LNCaP clone FGC (cell line): Measurements from ENCODE around the genes WDR46 and PHF1.

DNA sequence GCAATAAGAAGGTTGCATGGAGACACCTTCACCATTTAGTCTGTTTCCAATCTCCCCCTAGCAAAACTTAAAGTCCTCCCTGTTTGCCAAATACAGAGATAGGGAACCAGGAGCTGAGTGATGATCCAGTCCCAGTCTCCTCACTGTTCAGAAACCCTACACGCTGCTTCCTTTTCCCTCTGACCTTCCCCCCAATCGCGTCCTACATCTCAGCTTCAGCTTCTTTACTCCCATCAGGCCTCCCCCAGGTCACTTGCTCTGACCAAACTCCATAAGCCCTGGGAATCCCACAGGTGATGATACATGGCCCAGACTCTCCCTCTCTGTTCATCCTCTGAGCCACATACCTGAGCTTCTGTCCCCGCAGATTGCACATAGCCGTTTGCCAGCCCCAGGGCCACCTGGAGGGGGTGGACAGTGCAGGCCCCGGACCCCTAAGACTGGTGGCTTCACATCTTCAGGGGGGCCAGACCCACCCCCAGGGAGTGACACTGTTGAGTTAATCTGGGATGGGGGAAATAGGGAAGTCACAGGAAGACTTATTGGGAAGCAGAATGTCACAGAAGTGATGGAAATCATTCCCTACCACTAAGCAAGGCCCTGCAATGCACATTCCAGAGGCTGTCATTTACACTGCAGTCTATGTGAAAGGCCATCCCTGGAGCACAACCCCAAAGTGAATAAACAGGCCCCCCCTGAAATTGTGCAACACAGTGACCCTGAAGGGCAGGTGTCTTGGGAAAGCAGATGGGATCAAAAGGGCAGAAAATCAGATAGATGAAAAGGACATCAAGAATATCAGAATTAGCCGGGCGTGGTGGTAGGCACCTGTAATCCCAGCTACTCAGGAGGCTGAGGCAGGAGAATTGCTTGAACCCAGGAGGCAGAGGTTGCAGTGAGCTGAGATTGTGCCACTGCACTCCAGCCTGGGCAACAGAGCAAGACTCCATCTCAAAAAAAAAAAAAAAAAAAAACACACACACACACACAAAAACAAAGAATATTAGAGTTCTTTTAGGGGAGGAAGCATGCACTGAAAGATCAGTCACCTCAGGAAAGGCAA, 2.2 kb downstream of the RXRB start:
- RRBS, 2 experiments: no CpG with 5 or more reads among the region's 8 CpGs

DNA sequence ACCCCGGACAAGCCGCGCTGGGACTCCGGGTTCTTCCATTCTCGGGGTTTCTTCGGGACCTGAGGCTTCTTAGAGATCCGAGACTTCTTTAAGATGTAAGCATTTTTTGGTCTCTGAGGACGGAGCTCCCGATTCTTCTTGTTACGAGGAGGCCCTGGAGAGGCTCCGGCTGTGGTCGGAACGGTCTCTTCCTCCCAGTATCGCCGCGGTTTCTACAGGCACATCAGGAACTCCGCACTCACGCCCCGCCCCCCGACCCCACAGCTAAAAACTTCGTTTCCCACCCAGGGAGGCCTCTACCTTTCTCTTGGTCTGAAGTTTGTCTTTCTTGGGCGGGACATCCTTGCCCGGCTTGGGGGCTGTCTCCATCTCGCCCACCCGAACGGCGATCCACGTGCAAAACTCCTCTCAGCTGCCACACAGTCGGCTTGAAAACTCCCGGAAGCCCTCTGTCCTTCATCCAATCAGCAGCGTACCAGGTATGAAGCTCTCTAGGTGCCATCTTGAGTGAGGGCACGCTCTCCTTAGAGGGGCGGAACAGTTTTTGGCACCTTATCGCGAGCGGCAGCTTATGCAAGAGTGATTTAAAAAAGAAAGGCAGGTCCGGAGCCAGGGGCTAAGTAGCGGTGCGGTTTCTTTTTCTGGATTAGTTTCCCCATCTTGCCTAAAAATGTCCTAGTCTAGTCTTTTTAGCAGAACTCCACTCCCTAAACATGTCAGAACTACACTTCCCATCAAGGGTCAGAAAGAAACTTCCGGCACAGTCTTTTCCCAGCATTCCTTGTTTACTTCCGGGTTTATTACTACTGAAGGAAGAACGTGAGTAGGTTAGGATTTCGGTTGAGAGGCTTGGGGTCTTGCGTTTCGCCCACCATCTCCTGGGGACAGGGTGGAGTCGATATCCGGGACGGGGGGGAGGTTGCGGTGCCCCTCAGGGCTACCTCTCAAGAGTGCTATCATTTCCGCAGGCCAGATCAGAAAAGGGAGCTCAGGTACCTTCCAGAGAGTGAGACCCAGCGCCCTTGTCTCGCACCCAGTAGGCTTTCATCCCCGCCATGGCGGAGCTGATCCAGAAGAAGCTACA, at the start of gene WDR46:
TSS of gene WDR46 (minus strand) at position 438 of the 1,084 bp plus-strand sequence.
- RRBS, 2 experiments: under 1% methylated on average over 9 of the region's 54 CpGs

- RRBS, 2 experiments: 1 to 2% methylated on average over 27 of the region's 45 CpGs
Measured at GRCh38 chr6:33410957-33411412, at the start of gene PHF1. TSS of gene PHF1 (plus strand) at chr6:33411014.

DNA sequence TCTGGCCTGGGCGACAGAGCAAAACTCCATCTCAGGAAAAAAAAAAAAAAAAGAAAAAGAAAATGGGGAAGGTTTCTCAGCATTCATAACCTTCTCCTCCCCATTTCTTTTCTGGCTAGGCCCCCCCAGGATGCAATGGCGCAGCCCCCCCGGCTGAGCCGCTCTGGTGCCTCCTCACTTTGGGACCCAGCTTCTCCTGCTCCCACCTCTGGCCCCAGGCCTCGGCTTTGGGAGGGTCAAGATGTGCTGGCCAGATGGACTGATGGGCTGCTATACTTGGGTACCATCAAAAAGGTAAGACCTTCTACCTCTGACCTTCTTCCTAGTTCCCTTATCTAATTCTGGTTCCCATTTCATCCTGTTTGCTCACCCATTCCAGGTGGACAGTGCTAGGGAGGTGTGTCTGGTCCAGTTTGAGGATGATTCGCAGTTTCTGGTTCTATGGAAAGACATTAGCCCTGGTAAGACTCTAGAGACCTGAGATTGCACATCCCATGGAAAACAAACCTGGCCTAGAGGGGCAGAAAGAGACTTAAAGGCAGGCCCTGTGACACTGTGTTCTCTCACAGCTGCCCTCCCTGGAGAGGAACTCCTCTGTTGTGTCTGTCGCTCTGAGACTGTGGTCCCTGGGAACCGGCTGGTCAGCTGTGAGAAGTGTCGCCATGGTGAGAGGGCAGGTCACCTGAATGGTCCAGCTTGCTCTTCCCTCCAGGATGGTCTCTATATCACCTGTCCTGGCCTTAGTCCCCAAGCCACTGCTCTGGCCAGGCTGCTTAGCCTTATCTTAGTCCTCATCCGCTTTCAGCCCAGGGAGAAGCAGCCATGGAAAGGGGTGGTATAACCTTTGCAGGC, 1.5 kb downstream of the PHF1 start:
- RRBS, 2 experiments: no CpG with 5 or more reads among the region's 10 CpGs

DNA sequence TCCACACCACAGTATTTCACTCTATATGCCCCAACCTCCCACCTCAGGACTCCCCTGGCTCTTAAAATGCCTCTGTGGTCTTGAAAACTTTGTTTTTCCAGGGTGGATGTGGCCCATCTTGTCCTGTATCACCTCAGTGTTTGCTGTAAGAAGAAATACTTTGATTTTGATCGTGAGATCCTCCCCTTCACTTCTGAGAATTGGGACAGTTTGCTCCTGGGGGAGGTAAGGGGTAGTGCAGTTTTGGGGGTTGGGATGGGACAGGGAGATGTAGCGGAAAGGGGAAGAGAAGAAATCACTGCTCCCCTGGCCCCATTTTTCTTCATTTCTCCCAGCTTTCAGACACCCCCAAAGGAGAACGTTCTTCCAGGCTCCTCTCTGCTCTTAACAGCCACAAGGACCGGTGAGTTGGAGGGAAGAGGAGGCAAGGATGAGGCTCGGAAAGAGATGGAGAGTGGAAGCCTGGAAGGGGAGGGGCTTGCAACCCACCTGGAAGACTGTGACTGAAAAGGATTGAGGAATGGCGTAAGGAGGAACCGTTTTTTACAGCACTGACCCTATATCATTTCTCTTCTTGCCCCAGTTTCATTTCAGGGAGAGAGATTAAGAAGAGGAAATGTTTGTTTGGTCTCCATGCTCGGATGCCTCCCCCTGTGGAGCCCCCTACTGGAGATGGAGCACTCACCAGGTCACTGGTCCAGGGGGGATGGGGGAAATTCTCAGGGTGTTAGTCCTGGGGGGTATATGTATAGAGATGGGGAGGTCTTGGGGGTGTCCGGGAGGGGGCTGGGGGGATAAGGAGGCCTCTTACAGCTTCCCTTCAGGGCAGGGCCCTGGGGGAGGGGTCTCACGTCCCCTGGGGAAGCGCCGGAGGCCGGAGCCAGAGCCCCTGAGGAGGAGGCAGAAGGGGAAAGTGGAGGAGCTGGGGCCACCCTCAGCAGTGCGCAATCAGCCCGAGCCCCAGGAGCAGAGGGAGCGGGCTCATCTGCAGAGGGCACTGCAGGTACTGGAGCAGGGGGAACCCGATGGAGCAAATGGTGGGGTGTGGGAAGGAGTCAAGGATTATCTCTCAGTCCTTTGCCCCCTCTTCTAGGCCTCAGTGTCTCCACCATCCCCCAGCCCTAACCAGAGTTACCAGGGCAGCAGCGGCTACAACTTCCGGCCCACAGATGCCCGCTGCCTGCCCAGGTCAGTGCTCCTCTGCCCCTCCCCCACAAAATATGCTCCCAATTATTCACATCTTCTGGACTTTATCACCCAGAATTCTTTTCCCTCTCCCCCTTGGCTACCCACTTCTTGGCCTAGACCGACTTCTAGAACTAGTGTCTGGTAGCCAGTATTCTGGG, 3.3 kb downstream of the CUTA start:
- RRBS, 2 experiments: 85 to 89% methylated on average over 4 of the region's 21 CpGs

GRCh38 chr6:33418567-33418776, 565 bp upstream of the CUTA start:
- RRBS, 2 experiments: no CpG with 5 or more reads among the region's 4 CpGs

DNA sequence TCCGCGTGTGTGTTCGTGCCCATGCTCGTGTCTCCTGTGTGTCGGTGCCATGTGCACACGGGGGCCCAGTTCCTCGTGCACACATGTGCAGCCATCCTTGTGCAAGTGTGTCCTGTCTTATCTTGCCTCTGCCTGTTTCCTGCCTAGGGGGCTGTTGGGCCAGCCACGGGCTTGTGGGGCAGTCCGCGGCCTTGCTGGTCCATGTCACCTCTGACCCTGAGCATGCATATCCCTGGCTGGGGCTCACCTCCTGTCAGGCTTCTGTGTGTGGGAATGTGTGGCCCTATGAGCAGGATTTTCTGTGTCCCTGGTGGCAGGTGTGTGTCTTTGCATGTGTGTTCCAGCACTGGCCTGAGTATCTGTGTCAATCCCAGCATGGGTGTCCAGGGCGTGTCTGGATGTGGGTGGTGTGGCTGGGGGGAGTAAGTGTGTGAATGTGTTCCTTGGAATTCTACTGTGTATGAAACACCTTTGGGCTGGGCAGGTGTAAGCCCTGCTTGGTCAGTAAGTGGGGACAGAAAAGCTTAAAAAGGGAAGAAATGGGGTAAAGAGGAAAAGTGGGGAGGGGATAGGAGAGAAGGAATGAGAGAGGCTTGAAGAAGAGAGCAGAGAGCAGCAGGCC, 8.7 kb downstream of the SYNGAP1 start:
- RRBS, 2 experiments: no CpG with 5 or more reads among the region's 11 CpGs

DNA sequence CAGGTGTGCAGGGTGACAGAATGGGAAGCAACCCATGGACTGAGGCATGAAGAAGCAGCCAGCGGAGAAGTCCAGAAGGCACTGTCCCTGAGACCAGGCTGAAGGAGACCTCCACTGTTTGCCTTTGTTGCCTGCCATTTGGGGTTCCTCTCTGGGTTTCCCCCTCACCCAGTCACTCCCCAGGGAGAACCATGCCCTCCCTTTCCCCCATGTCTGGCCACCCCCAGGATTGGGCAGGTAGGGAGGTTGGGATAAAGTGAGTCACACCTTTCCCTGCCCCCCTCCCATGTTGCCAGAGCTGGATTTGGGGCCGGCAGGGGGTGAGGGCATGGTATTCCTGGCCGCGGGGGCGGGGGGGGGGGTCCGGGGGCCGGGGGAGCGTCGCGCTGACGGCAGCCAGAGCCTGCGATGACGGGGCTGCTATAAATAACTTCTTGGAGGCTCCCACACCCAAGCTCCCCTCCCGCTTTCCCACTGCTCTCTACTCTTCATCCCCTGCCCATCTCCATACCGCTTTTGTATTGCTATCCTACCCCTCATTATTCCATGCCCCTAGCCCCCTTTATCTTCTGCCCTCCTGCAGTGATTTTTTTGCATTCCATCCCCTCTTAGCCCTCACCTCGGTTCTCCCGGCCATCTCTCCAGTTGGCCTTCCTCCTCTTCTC, 13.6 kb downstream of the SYNGAP1 start:
- RRBS, 2 experiments: 43 to 48% methylated on average over 3 of the region's 17 CpGs

GRCh38 chr6:33610591-33612023, 10.0 kb upstream of the ITPR3 start:
- RRBS, 2 experiments: no CpG with 5 or more reads among the region's 26 CpGs

- RRBS, 2 experiments: no CpG with 5 or more reads among the region's 7 CpGs
Measured at GRCh38 chr6:33622698-33623488, 1.8 kb downstream of the ITPR3 start.

- RRBS, 2 experiments: 90 to 94% methylated on average over 7 of the region's 26 CpGs
Measured at GRCh38 chr6:33658460-33659289, 37.6 kb downstream of the ITPR3 start.

GRCh38 chr6:33668746-33669585, 42.5 kb downstream of the UQCC2 start:
- RRBS, 2 experiments: no CpG with 5 or more reads among the region's 26 CpGs

GRCh38 chr6:33685104-33685526, 26.4 kb downstream of the UQCC2 start:
- RRBS, 2 experiments: no CpG with 5 or more reads among the region's 14 CpGs

DNA sequence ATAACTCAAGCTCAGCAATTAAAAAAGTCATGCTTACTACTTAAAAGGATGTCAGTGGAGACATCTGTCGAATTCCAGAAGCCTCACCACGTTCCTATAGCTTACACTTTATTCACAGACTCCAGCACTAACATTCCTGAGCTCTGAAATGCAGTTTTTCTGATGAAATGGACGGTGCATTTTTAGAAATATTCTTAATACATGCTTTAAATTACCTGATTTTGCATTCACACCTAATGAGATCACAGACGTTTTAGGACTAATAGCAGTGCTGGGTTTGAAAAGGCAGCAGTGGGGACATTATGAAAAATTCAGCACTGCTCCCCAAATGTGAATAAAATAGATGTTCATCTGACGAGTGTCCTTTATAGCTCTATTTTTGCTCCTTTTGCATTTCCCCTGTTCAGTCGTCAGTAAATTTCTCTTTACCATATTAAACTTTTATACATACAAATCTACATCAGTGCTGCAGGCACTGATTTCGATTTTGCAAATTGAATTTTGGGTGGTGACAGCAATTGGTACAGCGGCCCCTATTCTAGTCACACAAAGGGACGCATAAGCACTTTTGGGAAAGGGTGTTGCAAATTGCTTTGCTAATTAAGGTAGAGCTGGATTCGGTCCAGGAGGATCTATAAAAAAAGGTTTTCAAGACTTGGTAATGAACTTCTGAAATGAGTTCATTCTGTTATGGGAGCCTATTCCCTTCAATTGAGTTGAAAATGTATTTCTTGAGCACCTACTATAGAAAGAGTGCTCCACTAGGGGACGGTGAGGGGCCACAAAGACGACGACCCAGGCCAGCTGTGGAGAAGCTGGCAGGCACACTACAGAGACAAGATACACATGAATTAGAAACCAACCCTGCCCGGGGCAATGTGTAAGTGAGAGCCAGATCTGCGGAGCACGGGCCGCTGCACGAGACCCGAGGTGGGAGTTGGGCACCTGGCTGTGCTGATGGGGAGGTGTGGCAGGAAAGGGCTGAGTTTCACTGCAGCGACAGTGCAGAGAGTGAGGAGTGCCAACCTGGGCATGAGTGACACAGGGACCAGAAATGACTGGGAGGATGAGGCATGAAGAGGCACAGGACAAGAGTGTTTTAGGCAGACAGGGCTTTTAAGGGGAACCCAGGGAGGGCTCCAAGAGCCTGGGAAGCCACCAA, 5.5 kb downstream of the UQCC2 start:
- RRBS, 2 experiments: no CpG with 5 or more reads among the region's 20 CpGs

DNA sequence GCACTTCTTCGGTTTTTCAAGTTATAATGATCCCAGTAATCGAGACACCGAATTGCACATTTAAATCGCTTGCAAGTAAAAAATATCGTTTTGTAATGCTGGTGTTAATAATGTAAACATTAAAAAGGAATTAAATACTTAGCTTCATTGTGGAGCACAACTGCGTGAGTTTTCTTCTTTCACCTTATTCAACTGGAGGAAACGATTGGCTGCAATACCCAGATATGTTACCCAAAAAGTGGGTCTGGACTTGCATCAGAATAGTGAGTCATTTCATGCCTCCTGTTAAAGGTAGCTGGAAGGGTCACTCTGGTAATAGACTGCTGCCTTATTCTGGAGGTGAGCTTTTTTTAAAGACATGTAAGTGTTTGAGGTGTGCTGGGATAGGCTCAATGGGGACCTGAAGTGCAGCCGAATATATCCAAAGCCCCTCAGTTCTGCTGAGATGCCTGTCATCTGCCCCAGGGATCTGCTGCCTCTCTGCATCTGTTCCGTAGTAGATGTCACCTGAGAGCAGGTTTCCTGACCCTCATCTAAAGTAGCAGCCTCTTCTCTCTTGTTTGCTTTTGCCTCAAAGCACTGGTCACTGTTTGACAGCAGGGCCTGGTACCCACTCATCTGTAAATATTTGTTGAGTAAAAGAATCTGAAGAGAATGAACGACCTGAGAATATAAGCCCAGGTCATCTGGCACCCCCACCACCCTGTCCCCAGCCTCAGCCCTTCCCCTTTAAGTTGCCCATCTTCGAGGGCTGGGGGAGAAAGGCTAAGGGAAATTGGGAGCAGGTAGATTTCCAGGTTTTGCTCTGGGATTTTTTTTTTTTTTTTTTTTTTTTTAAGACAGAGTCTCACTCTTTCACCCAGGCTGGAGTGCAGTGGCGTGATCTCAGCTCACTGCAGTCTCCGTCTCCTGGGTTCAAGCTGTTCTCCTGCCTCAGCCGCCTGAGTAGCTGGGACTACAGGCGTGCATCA, 5.6 kb upstream of the UQCC2 start:
- RRBS, 2 experiments: no CpG with 5 or more reads among the region's 15 CpGs

DNA sequence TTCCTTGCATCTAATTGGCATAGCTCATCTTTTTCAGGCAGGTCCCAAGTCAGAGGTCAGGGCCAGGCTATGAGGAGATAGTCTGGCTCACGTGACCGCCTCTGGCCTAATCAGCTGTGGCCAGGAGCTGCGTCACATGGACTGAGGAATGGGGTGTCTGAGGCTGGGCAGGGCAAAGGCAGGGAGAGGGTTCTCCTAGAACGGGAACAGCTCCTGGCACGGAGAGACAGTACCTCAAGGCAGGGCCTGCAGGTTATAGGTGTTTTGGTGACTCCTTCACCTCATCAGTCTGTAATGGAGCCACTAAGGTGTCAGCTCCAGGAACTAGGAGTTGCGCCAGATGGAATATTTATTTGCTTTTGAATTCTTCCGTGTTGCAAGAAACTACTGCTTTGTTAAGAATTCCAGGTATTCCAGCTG, 36.7 kb upstream of the MLN start:
- RRBS, 2 experiments: no CpG with 5 or more reads among the region's 7 CpGs

- RRBS, 2 experiments: no CpG with 5 or more reads among the region's 13 CpGs
Measured at GRCh38 chr6:33904163-33904890, 100.5 kb upstream of the MLN start.

DNA sequence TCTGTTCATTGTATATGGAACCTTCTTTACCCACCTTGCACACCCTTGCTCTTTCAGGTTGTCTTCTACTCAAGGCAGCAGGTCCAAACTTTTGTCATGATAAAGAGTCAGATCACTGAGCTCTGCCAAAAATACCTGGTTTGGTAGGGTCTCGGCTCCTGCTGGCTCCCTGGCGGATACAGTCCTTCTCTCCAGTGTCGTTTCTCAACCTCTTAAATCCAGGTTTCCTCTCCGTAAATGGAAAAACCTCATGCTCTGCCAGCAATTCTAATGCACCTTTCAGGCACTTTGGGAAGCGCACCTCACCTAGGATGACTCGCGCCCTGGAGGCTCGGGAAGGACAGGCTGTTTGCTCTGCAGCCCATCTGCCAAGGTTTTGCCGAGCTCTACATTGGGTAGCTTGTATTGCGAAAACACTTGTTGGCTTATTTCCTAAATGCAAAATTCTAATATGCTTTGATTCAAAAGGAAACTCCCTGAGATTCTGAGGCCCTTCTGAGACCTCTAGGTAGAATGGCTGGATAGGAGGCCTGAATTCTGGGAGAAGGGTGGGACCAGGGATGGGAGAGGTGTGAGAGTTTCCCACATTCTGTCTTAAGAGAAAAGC, 102.6 kb upstream of the MLN start:
- RRBS, 2 experiments: no CpG with 5 or more reads among the region's 10 CpGs

DNA sequence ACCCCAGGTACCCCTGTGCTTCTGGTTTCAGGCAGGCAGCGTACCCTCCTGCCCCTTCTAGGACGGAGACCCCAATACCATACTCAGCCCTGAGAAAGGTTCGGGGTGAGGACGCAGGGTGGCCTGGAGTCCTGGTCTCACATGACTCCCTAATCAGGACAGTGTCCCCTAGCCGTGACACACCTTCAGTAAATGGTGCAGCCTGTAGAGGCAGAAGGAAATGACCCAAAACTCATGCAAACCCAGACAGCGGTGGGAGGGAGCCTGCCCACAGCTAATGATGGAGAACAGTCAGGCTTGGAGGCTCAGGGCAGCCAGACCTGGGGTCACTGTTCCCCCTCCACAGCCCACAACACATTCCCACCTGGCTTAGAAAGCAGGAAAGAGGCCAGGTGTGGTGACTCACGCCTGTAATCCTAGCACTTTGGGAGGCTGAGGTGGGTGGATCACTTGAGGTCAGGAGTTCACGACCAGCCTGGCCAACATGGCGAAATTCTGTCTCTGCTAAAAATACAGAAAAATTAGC, 8.9 kb upstream of the HMGA1 start:
- RRBS, 2 experiments: no CpG with 5 or more reads among the region's 9 CpGs

DNA sequence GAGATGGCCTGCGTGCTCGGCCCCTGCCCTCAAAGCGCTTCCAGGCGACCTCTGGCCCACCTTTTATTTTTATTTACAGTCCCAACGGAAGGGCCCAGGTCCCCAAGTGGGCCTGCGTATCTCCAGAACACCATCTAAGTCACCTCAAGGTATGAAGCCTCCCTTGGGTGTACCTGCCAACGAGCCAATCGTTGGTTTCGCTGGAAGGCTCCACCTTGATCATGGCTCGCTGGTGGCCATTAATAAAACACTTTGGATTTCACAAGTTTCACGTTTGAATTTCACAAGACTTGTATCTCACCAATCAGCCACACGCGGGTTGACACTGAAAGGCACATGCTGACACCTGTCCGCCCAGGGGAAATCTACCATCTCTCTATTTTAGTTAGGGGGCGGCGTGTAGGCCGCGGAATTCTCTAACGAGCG, 635 bp upstream of the HMGA1 start:
- RRBS, 2 experiments: no CpG with 5 or more reads among the region's 20 CpGs